RPMI7951 (cell line): ENCODE measurements around the genes HERPUD1, NLRC5 and KATNB1.

- RAMPAGE, long total RNA = no peak
Observed at GRCh38 chr16:56336247-56336754, 89.0 kb downstream of the AMFR start.

- RAMPAGE, long total RNA = no peak
Observed at GRCh38 chr16:56372927-56373287, 52.4 kb downstream of the AMFR start.

- RAMPAGE, long total RNA = no peak
Observed at GRCh38 chr16:56414062-56414543, 11.2 kb downstream of the AMFR start.

GRCh38 chr16:56611052-56611320, 2.6 kb downstream of the MT2A start:
- RAMPAGE, long total RNA = no peak

DNA sequence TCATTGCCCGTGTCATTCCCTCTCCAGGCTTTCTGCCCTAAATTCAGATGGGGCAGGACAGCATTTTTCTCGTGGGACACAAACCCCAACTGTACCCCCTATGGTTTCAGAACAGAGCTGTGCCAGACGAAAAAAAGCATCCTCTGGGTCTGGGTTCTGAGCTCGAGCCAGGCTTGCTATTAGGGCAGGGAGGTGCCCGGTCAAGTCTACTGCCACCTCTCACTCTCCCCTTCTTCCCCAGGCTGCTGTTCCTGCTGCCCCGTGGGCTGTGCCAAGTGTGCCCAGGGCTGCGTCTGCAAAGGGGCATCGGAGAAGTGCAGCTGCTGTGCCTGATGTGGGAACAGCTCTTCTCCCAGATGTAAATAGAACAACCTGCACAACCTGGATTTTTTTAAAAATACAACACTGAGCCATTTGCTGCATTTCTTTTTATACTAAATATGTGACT, 1.1 kb downstream of the MT1E start:
- RAMPAGE, long total RNA = no peak

DNA sequence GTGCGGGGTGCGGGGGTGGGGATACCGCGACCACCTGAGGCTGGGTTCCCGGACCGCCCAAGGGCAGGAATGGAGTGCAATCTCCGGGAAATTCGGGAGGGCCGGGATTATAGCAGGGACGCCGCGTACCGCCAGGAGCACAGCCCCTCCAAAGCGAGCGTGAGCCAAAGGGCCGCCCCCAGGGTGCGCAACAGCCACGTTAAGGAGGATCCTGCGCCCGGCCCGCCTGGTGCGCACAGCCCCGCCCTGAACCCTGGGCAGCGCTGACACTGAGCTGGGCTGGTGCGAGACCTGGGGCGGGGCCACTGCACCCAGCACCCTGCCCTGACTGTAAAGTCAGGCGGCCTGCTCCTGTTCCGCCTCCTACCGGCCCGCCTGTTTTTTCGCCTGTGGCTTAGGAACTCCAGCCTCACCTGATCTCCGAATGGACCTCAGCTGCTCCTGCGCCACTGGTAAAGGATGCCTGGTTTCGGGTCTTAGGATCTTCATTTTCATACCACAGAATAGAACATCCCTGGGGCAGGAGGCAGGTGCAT, 4.9 kb downstream of the MT1A start:
- RAMPAGE, long total RNA = no peak

- RAMPAGE, long total RNA = no peak
Observed at GRCh38 chr16:56675600-56676286, 6.1 kb downstream of the MT1H start.

GRCh38 chr16:56930703-56930928, 1.3 kb upstream of the HERPUD1 start:
- RAMPAGE, long total RNA = no peak

DNA sequence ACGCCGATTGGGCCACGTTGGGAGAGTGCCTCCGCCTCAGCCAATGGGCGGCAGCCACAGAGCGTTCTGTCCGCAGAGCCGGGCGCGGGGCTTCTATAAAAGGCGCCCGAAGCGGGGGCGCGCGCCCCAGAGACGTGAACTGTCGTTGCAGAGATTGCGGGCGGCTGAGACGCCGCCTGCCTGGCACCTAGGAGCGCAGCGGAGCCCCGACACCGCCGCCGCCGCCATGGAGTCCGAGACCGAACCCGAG, at the start of gene HERPUD1:
HERPUD1 (plus strand) TSS at position 124 of the 250 bp plus-strand sequence.
- RAMPAGE, long total RNA = no peak

- RAMPAGE, long total RNA = no peak
Observed at GRCh38 chr16:56933642-56934157, 1.8 kb downstream of the HERPUD1 start.

DNA sequence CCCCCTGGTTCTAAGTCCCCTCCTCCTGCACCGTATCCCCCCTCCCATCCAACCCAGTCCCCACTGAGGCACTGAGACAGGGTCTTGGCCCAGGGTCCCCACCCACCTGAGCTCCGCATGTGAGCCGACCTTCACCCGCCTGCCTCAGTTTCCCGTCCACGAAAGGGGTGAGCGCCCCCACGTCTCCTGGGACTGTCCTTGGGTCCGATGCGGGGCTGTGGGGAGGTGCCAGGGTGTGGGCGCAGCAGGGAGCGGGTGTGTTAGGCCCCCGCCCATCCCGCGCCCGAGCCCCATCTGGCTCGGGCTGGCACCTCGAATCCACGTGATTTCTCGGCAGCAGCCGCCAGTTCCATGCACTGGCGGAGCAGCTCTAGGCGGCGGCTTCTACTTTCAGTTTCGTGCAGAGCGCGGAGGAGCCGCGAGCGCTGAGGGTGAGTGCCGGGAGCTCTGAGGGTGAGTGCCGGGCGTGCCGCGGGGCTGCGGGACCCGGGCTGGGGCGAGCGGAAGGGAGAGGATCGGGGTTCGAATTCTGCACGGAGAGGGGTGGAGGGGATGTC, at the start of gene NLRC5:
NLRC5 (plus strand) TSS at position 393 of the 557 bp plus-strand sequence.
- RAMPAGE, long total RNA = no peak

- RAMPAGE, long total RNA = no peak
Observed at GRCh38 chr16:57147333-57148254, 38.2 kb downstream of the PSME3IP1 start.

- RAMPAGE, long total RNA = no peak
Observed at GRCh38 chr16:57316342-57317414, 32.2 kb upstream of the PLLP start.

DNA sequence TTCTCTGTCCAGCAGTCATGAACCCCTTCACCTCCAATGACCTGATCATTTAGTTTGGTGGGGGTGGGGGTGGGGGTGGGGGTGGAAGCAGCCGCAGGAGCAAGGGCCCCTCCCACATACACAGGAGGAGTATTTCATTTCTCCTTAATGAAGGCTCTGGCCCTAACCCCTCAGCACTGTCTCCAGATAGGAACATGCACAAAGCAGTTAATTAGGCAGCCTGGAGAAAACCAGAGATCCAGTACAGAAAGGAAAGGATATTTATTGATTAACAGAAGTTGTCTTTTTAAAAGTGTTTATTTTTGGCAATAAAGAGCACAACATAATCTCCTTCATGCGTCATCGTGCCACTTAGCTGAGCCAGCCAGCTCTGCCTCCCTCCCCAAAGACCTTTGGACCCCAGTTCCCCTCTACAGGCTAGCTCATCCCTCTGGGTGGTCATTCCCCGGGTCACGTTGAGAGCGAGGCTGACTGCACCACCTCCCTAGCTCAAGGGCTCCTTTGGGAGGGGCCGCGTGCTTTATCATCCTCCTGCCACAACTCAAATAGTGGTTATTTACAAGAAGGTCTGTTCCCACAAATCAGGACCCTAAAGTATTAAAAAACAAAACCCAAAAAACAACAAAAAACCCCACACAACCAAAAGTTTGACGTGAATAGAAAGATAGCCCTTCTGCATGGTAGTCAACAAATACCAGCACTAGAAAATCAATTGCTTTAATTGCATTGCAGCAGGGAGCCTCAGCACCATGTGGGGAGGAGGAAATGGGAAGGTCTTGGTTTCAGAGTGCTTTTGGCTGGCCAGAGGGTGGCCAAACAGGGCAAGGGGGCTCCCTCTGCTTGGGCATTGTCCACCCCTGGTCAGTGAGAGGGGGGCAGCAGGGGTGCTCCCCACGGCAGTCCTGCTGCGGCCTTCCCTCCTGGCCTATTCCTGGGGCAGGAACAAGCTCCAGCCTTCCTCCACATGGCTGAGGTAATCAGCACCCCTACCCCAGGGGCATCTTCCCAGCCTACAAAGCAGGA, 9.5 kb downstream of the POLR2C start:
- RAMPAGE, long total RNA = no peak

DNA sequence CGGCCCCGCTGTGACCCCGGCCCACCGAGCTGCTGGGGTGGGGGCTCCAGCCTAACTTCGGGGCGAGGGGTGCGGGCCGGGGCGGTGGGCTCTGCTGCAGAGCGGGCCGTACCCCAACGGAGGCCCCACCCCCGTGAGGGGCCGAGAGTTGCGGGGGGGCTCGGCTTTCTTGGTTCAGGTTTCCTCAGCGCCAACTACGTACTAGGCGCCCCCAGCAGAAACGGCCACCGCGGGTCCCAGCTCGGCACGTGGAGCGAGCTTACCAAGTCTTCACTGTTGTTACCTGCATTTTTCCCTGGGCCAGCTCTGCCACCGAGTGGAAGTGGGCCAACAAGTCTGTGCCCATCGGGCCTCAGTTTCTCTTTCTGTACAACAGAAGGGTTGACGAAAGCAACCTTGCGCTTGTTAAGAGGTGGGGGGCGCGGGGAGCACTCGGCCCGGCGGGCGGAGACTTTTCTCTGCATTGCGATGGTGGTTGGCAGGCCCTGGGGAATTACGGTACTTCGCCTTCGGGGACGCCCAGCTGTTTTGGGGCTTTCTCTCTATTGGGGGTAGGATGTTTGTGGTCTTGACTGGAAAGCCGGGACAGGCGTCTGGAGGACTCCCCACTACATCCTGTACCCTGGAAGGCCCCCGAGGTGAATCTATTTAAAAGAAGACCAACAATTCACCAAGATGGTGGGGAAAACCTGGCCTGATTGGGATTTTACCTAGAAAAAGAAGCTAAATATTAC, 473 bp upstream of the CCDC102A start:
- RAMPAGE, long total RNA = no peak

GRCh38 chr16:57577708-57578300, 35.4 kb downstream of the ADGRG5 start:
- RAMPAGE, long total RNA = no peak

DNA sequence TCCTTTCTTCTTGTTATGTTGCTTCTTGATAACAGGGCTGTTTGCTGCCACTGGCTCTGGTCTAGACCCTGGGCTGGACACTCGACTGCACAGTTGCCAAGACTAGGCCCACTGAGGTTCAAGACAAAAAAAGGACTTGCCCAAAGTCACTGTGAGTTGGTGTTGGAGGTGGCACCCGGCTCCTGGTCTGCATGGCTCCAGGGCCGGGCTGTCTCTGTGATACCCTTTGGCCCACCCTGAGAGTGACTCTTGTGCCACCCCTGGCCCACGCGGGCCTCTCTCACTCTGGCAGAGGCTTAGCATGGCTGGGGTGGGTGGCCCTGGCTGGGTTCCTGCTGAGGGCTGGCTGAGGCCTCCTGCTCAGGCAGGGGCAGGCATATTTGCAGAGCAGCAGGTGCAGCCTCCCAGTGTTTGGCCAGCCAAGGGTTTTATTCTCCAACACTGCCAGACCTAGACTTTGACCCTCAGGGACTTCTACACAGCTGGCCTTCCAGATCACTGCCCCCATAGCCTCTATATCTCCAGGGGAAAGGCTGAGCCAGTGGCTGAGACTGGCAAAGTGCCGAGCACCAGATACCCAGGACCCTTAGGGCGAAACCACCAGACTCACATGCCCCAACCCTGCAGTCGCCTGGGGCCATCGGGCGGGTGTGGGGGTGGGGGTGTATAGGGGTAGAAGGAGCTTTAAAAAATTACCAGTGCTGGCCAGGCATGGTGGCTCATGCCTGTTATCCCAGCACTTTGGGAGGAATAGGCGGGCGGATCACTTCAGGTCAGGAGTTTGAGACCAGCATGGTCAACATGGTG, 21.5 kb upstream of the ADGRG1 start:
- RAMPAGE, long total RNA = no peak

- RAMPAGE, long total RNA = no peak
Observed at GRCh38 chr16:57621494-57622382, 6.7 kb upstream of the ADGRG1 start.

DNA sequence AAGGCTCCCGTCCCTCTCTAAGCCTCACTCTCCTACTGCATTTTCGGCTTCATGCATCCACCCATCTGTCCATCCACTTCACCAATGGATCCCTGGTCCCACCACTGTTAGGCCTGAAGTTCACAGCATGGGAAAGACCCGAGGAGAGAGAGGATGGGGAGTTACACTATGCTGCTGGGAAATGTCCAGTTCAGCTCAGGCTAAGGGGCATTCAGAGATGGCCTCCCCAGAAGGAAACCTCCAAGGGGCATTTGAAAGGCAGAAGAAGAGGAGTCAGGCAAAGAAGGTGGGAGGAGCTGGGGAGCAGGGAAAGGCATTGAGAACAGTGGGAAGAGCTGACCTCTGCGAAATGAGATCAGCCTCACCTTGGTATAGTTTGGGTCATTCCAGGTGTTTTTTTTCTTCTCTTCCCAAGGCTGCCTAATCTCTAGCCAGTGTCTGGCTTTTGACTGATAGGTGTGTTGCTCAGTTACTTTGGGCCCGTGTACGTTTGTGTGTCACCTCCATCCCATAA, 11.7 kb upstream of the DRC7 start:
- RAMPAGE, long total RNA = no peak

DNA sequence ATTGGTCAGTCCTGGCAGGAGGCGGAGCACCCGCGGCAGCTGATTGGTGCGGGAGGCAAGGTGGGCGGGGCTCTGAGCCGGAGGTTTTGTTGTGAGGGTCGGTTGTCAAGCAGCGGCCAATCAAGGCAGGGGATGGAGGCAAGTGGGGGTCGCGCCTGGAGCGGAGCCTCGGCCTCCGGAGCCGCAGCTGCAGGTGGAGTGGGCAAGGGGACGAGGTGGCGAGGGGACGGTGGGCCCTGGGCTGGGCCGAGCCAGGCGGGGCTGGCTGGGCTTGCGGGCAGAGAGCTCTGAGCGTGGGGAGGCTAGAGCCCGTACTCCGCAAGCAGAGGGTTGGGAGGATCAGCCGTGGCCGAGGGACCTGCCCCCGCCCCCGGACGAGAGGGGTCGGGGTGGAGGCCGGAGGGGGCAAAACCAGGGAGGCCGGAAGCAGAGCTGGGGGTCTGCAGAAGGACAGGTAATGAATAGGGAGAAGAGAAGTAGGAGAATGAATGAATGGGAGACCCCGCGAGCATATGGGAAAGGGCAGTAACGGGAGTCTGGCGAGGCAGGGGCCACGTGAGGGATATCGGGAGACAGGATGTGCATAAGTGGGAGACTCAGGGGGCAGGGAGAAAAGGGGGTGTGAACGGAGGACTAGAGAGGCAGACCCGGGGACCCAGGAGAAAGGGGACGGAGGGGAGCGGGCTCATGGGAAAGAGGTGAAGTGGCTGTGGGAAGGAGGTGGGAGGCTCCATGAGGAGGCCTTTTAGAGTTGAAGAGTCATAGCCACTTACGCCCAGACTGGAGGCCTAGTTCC, at the start of gene KATNB1:
KATNB1 (plus strand) TSS at position 108 of the 796 bp plus-strand sequence.
- RAMPAGE, long total RNA = no peak